Right atrium auricular region (tissue), 2 donors: ENCODE measurements around a stretch of chr2.

DNA sequence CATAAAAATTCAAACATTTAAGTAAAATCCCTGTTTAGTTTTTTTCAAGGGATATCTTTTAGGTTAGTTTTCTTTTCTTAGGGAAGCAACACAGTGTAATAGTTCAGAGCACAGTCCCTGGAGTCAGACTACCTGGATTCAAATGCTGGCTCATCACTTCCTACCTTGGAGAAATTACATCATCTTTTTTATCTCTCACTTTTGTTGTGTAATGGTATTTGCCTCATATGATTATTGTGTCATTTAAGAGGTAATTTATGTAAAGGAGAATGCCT lies 26.2 kb downstream of the ERLEC1 start:
- PRO-cap, result no peak
- RAMPAGE, long total RNA, 2 experiments, result no peak in any of the 2 experiments

DNA sequence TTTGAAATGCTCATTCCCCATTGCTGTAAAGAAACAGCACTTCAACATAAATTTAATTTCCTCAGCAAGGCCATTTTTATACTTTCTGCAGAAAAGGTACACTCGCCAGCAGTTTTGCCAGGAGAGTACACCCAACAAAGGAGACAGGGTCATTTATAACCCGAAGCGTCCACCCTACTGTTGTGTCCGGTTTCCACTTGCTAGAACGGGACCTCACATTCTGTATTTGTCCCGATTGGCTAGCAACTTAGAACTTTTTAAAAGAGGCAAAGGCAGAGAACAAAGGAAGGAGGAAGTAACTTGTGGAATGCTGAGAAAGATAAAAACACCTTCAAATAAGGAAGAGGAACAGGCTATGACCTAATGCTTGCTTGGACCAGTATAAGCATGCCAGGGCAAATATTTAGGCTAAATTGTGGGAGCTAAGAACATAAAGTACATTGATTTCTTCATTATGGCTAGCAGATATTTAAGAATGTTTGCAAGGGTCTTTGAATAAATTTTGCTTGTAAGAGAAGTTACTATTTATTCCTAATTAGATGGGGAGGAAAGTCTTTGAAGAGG lies 9.0 kb downstream of the PSME4 start:
- PRO-cap, result no peak
- RAMPAGE, long total RNA, 2 experiments, result no peak in any of the 2 experiments

DNA sequence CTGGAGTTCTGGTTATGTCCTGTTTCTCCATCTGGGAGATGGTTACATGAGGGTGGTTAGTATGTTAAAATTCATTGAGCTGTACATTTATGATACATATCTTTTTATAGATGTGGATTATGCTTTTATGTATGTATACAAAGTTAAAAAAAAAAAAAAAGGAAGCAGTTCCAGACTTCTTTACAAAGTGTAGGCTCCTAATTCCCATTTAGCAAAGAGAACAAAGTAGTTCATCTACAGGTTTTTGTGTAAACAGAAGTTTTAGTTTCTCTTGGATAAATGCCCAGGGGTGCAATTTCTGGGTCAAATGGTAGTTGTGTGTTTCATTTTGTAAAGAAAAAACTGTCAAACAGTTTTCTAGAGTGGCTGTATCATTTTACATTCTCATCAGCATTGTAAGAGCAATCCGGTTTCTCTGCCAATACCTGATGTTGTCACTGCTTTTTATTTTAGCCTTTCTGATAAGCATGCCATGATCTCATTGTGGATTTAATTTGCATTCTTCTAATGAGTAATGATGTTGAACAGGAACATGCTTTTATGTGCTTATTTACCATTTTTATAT lies 16.4 kb downstream of the ACYP2 start:
- PRO-cap, result no peak
- RAMPAGE, long total RNA, 2 experiments, result no peak in any of the 2 experiments

DNA sequence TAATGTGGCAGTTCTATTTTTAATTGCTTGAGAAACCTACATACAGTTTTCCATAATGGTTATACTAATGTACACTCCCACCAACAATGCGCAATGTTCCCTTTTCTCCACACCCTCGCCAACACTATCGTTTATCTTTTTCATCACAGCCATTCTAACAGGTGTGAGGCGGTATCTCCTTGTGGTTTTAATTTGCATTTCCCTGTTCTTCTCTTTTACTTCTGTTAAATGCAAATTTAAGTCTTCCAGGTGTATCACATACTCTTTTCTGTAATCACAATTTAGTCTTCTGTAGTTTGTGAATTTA lies 128.9 kb downstream of the ACYP2 start:
- PRO-cap, result no peak
- RAMPAGE, long total RNA, 2 experiments, result no peak in any of the 2 experiments

DNA sequence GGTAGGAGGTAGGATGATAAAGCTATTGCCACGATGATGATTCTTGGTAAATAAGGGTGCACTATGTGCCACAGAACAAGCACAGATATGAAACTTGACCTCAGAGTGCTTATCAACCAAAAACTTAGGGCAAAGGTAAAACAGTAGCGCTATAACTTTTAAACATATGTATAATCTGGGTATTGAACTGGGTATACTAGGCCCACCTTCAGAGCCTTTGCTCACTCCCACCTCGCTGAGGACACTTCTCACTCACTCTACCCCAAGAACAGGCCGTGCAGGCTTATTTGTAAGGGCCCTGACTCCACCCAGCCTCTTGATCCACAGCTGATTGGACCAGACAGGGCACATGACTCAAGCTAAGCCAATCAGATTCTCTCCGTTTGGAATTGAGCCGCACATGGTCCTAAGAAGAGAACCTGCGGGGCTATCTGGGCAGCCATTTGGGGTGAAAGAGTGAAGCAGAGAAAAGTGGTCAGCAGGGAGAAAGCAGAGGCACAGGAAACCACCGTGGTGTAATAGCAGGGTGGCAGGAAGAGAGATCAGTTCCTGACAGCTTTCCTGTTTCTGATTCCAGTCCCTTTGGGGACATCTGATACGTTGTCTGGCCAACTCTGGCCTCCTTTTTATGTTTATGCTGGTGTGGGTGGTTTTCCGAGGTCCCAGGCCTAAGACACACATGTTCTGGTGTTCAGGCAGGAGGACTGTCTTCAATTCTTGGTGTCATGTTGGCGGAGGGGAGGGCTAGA lies 26.4 kb upstream of the SPTBN1 start:
- PRO-cap, result bidirectional peak, plus-strand start at position 570 of the sequence, minus-strand start at position 261 of the sequence; unidirectional peak, plus-strand start at position 680 of the sequence
- RAMPAGE, long total RNA, 2 experiments, result no peak in any of the 2 experiments

DNA sequence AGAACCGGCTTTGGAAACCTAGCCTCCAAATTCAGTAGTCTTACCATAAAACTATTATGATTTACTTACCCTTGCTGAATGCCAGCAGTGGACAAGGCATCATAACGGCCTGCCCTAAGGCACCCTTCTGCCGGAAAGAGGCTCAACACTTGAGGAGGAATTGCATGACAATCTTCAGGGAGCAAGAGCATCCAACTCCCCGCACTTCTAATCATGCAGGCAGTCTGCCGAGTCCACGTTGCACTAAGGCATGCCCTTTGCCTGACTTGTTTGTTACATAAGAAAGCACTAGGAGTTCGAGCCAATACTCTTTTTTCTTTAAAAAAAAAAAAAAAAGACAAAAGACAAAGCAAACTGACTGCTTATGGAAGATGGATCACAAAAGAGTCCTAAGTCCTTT lies 17.9 kb upstream of the SPTBN1 start:
- PRO-cap, result no peak
- RAMPAGE, long total RNA, 2 experiments, result no peak in any of the 2 experiments

- PRO-cap, result bidirectional peak, plus-strand start at chr2:54457762, minus-strand start at chr2:54457623; bidirectional peak, plus-strand start at chr2:54457996, minus-strand start at chr2:54457921
- RAMPAGE, long total RNA, 2 experiments, result no peak in any of the 2 experiments
These were observed 1.4 kb downstream of the SPTBN1 start for GRCh38 chr2:54457365-54458189.

DNA sequence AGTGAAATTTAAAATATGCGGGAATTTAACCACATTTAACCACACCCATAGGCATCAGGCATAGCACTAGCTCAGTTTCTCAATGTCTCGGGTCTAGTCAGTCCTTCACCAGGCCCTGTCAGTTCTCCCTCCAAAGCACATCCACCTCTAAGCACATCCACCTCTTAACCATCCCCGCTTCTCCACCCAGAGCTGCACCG lies 68.1 kb downstream of the SPTBN1 start:
- PRO-cap, result no peak
- RAMPAGE, long total RNA, 2 experiments, result no peak in any of the 2 experiments

DNA sequence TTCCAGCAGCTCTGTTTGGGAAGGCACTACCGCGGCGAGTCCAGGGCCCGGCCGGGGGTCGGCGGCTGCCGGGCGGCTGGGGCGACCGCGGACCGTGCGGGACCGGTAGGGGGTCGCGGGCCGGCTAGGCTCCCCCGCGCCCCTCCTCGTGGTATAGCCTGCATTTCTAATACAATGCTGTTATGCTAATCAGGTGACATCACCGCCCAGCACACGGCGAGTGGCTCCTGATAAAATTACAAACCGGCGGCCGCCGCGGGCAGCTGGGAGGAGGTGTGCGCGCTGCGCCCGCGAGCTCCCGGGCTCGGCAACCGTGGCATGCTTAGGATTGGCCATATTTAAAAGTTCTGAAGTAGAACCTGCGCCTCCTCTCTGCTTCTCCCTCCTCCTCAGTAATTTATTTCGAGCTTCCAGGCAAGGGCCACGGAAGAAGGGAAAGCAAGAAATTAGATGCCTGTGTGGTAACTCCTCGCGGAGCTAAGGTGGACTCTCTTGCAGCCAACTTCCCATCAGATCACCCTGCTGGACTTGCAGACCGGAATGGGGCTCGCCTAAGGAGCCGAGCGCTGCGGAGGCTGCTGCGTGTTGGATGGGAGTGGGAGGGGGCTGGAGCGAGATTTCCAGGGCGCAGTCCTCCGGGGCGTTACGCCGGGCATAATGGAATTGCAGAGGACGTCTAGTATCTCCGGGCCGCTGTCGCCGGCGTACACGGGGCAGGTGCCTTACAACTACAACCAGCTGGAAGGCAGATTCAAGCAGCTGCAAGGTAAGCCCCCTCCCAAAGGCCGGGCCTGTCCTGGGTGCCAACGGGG lies 102.2 kb downstream of the SPTBN1 start:
- PRO-cap, result unidirectional peak, plus-strand start at position 26 of the sequence; unidirectional peak, plus-strand start at position 241 of the sequence
- RAMPAGE, long total RNA, 2 experiments, result no peak in any of the 2 experiments

DNA sequence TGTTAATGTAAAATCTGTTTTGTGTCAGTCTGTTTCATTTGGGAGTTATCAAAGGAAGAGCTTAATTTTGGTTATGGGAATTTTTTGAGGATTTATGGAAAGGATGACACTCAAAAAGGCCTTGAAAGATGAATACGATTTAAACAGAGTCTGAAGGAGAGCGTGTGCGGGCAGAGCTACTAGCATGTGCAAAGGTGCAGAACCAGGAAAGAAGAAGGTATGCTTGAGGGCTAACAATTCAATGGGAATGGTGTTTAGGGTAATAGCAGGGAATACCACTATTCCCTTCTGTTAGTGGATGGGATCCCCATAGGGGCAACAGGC lies 105.3 kb upstream of the EML6 start:
- PRO-cap, result no peak
- RAMPAGE, long total RNA, 2 experiments, result no peak in any of the 2 experiments

DNA sequence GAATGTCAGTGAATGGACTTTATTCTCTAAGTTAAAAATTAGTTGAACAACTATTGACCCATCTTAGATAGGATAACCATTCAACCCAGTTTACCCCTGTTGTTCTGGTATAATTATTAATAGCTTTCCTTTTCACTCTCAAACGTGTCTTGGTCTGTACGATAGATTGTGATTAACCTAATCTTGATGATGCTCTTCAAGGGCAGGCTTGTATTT lies 148.9 kb downstream of the RTN4 start:
- PRO-cap, result no peak
- RAMPAGE, long total RNA, 2 experiments, result no peak in any of the 2 experiments

DNA sequence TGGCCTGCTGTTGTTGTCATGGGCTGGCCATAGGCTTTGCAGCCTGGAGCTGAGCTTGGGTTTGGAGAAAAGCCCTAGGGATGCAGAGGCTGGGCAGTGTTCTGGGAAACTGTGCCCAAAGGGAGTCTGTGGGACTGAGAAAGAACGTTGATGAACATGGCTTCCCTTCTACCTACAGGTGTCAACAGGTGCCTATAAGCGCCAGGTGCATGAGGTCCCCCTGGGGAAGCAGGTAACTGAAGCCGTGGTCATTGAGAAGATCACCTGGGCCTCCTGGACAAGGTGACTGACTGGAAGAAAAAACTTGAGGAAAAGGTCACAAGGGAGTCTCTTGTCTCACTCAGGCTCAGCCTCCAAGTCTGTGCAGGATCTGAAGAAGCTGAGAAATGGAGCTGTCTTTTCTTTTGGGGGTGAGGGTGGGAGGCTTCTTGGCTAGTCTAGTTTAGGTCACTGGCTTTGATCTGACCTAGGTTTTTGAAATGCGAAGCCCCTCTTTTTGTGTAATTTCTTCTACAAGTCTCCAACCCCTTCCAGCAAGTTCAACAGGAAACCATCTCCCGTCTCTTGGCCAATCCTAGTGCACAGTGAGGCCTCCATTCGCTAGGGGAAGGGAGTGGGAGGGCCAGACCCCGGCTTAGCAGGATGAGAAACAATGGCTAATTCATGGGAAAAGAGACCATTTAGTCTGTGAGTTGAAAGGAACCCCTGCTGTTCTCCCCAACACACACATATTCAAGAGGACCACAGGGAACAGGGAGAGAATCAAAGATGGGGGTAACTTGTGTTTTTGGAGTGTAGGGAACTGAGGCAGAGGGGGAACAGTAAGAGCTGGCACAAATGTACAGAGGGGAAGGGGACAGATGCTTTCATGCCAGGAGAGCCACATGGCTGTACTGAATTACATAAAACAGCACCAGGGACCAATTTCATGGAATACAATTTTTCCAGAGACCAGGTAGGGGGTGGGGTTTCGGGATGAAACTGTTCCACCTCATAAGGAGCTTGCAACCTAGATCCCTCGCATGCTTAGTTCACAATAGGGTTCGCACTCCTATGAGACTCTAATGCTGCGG lies 83.1 kb downstream of the RTN4 start:
- PRO-cap, result no peak
- RAMPAGE, long total RNA, 2 experiments, result no peak in any of the 2 experiments

- PRO-cap, result no peak
- RAMPAGE, long total RNA, 2 experiments, result no peak in any of the 2 experiments
These were observed 38.4 kb downstream of the RTN4 start for GRCh38 chr2:55011695-55012346.

DNA sequence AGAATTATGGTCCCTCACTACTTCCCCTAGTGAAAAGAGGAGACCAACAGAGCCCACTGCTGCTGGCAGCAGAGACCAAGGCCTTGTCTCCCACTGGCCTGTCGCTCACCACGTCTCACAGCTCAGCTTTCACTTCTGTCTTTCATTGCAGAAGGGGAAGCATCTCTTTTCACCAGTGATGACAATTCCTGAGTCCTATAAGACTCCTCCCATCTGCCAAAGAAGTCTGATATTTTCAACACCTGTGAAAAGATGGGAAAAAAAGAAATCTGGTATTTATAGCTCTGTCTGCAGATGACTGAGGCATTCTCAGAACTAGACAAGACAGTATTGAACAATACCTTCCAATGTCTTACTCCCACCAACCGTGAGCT lies 81.1 kb downstream of the CLHC1 start:
- PRO-cap, result no peak
- RAMPAGE, long total RNA, 2 experiments, result no peak in any of the 2 experiments

GRCh38 chr2:55234007-55234442 lies 1.5 kb downstream of the RPS27A start:
- PRO-cap, result no peak
- RAMPAGE, long total RNA, 2 experiments, result no peak in any of the 2 experiments

DNA sequence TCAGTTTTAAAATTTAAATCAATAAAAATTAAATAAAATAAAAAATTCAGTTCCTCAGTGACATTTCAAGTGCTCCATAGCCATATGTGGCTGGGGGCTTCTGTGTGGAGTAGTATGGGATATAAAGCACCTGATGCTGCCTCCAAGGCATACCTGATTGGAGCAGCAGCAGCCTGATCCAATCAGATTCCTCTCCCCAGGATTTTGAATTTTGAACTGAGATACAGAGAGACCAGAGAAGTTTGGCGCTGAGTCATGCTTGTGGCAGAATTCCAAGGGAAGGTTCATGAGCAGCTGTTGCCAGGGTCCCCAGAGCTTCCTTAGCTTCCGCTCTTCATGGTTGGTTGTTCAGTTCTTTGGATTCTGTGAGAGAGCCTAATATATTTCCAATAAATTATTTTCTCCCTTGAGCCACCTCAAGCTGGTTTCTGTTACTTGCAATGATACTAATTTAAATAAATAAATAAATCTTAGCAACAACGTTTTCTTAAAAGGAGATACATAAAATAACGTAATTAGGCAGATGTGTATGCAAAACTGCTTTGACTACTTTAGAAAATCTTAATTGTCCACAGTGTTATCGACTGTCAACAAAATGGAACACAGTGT lies 28.9 kb upstream of the CFAP36 start:
- PRO-cap, result no peak
- RAMPAGE, long total RNA, 2 experiments, result no peak in any of the 2 experiments

- PRO-cap, result no peak
- RAMPAGE, long total RNA, 2 experiments, result no peak in any of the 2 experiments
These were observed 71.4 kb downstream of the CCDC85A start for GRCh38 chr2:56255030-56255740.

DNA sequence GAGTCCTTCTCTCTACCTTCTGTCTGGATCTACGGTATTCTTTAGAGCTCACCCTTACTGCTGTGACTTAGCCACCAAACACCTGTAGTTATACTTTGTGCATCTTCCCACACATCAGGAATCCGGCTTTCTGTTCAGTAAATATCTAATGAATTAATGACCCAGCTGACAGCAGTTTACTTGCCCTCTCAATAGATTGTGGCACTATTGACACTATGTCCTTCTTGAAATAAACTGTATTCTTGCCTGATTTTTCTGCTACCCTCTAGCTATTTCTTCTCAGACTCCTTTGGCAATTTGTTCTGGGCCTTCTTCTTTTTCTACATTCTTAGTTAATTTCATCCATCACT lies 124.0 kb upstream of the FANCL start:
- PRO-cap, result unidirectional peak, minus-strand start at position 132 of the sequence
- RAMPAGE, long total RNA, 2 experiments, result no peak in any of the 2 experiments

- PRO-cap, result no peak
- RAMPAGE, long total RNA, 2 experiments, result no peak in any of the 2 experiments
These were observed 270.5 kb upstream of the FANCL start for GRCh38 chr2:58511667-58512047.

DNA sequence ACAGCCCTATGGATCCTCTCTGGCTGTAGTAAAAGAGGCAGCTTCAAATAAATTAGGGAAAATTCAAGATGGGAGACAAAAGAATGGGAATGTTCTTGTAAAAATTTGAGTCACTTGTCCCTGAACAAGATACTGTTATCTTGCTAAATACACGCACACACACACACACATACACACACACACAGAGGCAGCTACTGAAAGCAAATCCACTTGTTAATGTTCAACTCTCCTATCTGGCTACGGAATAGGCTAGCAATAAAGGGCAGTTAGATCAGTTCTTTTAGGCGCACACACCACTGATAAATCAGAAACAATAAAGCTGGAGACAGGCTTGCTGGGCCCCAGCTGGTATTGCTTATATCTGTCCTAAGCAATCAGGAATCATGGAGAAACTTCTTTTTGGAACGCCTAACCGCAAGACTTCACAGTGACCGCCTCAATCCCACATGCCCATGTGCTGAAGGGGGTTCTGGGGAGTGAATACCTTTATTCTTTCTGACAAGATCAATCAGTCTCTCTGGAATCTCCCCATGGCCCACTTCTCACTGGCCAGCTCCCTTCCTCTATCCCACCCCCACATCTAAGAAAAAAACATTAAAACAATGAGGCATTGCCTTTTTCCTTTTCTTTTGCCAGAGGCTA lies 461.5 kb downstream of the BCL11A start:
- PRO-cap, result no peak
- RAMPAGE, long total RNA, 2 experiments, result no peak in any of the 2 experiments